Ureter (tissue), 1 donor: ENCODE data around the gene RAB5A.

- PRO-cap: no peak
Measured at GRCh38 chr3:16838592-16839017, 46.1 kb upstream of the PLCL2 start.

DNA sequence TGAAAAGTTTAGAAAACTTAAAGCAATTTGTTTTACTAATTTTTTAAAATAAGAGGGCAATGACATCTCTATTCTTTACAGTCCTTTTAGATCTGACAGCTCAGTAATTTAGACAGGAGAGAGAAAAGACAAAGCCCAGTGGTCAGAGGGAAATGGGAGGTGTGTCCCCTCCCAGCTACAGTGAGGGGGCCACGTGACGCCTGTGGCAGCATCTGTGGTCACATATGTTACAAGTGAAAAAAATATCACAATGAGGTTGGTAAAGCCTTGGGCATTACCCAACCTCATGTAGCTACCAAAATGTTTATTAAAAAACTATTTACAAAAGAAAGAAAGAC, 42.9 kb upstream of the PLCL2 start:
- PRO-cap: no peak

- PRO-cap: no peak
Measured at GRCh38 chr3:16881813-16882798, 2.6 kb upstream of the PLCL2 start.

GRCh38 chr3:16883405-16884002, 1.3 kb upstream of the PLCL2 start:
- PRO-cap: no peak

DNA sequence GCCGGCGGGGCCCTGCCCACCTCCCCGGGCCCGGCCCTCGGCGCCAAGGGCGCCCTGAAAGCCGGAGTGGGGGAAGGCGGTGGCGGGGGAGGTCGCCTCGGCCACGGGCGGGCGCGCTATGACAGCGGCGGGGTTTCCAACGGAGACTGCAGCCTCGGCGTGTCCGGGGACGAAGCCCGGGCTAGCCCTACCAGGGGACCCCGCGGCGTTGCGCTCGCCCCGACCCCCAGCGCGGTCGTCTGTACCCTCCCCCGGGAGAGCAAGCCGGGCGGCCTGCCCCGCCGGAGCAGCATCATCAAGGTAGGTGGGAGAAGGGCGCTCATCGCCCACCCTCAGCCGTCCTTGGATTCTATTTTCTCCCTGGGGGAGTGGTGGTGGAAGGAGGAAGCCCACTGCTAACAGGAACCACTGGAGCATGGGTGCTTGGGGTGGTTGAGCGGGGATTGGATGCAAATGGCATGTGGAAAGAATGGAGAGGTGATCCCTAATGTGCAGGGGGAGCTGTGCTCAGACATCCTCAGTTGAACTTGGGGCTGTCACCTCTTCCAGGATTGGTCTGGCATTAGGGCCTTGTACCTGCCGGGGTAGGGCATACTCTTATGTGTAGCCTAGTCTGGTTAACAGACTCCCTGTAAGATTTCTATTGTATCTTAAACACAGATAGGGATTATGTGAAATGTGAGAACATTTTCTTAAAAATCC, 463 bp downstream of the PLCL2 start:
- PRO-cap: no peak

GRCh38 chr3:16904920-16905553, 20.3 kb downstream of the PLCL2 start:
- PRO-cap: no peak

DNA sequence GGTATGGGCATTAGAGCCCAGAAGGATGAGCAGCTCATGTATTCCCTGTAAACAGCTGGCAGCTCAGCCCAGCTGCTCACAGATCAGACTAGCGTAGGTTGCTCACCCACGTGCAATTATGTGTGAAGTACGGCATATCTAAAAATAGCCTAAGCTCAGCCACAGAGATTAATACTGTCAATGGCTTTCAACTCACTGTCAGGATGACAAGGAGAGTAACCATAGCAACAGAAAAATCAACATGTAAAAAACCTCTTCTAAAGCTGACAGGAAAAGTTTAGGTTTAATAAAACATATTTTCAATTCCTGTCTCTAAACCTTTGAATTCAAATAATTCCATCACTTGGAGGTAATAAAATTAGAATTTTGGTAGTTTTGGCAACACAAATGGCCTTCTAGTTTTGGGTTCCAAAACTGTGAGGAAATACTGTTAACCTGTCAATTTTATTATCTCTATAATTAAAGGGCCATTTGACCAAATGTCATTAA, 295.2 kb downstream of the PLCL2 start:
- PRO-cap: no peak

- PRO-cap: no peak
Measured at GRCh38 chr3:17330103-17330715, 412.2 kb downstream of the TBC1D5 start.

DNA sequence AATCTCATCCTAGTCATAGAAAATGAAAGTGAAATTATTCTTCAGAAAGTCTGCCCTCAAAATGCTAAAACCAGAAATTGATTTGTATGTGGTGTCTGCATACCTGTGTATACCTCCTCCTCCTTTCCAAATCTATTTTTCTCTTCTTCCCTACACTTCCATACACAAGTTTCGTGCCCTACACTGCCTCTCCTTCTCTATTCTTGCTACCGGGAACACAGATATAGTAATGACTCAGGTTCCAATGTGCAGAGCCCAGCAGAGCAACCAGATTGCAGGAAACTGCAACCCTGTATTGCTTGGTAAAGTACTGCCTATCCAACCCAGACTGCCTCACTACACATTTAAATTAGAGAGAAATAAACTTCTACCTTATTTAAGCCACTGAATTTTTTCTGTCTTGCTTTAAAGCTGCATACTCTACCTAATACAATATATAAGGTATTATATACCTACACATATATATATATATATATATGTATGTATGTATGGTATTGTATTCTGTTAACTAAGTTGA, 7.5 kb upstream of the TBC1D5 start:
- PRO-cap: no peak

DNA sequence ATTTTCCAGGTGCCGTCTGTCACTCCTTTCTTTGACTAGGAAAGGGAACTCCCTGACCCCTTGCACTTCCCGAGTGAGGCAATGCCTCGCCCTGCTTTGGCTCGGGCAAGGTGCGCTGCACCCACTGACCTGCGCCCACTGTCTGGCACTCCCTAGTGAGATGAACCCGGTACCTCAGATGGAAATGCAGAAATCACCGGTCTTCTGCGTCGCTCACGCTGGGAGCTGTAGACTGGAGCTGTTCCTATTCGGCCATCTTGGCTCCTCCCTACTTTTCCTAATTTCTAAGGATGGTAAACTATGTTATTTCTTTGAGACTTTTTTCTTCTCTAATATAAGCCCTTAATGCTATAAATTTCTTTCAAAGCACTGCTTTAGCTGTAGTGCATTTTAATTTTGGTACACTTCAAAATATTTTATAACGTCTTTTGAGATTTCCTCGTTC, 94.1 kb downstream of the SATB1 start:
- PRO-cap: no peak

DNA sequence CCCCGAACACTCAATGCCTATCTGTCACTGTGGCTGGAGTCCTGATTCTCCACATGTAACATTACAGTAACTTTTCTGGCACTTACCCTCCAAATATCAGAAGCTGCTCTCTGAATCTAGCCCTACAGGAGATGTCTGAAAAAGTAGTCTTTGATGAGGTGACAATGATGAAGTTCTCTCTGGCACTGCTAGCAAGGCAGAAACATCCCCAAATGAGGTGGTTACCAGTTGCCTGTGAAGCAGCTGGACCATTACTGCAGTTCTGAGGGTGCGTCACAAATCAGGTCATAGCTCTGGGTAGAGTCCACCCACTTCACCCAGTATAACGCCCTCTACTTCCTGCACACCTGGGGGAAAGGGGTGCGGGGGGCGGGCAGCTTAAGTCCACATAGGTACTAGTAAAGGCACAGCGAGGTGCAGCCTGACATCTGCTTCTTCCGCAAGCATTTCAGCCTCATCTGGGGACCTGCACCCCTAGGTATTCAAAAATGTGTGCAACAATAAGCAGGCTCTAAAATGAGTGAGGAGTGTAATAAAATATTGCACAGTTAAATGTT, 13.4 kb upstream of the SATB1 start:
- PRO-cap: no peak

DNA sequence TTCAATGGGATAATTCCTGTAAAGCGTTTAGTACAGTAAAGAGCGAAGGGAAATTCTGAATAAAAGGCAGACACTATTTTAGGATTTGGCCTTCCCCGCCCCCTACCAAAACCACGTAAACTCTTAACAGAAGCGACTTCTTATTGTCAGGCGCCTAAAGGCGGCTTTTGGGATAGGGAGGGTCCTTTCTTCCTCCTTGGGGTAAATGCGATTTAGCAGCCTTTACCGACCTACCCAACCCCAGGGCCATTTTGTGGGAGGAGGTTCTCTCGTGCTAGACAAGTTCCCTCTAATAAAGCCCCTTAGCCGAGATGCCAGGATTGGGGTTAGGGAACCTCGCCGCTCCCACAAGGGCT, 505 bp upstream of the RAB5A start:
- PRO-cap: no peak

DNA sequence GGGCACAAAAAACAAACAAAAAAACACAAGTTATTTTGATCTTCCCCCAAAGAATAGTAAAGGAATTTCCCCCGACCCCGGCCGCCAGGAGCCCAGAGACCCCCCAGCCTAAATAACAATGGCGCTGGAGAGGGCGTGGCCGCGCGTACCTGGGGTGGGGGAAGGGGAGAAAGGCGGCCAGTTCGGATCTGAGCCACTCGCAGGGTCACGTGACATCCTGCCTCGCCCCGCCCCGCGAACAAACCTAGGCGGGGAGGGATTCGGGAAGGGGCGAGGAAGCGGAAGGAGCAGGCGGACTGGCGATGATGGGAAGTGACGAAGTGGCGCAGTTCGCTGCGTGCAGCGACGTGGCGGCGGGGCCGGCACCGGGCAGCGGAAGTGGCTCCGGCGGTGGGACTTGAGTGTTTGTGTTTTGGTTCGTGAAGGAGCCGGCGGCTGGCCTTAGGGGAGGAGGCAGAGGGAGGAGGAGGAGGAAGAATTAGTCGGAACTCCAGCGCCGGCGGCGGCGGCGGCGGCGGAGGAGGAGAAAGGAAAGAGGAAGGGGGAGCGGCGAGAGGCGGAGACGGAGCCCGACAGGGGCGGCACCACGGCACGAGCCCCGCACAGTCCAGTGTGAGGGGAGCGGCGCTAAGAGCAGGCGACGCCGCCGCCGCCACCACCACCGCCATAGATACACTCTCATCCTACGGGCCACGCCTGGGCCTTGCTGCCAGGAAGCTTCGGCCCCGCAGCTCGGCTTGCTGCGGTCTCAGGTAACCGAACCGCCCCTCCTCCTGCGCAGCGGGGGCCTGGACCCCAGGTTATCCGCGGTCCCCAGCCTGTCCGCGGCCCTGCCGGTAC, at the start of gene RAB5A:
RAB5A (plus strand) TSS at position 328 of the 840 bp plus-strand sequence.
- PRO-cap: bidirectional peak, plus-strand start at position 338 of the sequence, minus-strand start at position 240 of the sequence

DNA sequence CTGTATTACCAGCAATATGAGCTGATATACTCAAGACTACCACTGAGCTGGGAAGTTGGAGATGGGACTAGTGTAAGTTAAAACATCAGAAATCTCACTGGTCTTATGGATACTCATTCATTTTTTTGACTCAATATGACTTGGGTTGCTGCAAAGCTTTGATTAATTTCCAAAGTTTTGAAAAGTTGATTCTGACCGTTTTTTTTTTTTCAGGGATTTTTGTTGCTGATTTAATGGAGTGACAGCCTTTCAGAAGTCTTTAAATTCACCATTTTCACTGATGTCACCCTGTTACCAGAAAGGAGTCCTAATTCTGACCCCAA, 708.3 kb downstream of the ZNF385D start:
- PRO-cap: no peak

GRCh38 chr3:22372284-22373251, 621.6 kb upstream of the ZNF385D start:
- PRO-cap: no peak

DNA sequence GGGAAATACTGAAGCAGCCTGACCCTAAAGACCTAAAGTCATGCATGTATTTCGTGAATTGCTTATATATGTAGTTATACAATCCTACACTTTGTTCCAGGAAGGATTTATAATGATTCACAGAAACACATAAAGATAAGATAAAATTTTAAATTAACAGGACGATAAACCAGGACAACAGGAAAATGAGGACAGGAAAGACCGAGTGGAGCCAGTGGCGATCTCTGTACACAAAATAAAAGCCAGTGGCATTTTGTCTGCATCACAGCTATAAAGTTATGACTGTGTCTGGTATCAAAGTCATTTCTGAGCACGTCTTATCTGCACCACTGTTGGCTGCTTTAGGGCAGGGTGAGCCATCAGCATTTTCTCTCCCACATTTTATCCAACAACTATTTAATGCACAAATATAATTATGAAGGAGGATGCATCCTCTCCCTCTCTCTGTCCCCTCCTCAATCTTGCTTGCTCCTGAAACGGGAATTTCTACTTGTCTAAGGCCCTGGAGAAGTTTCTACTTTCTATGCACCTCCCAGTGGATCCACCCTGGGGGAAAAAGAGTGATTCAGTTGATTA, 159.5 kb upstream of the UBE2E1 start:
- PRO-cap: no peak

- PRO-cap: no peak
Measured at GRCh38 chr3:23981886-23982257, 36.8 kb downstream of the NR1D2 start.

DNA sequence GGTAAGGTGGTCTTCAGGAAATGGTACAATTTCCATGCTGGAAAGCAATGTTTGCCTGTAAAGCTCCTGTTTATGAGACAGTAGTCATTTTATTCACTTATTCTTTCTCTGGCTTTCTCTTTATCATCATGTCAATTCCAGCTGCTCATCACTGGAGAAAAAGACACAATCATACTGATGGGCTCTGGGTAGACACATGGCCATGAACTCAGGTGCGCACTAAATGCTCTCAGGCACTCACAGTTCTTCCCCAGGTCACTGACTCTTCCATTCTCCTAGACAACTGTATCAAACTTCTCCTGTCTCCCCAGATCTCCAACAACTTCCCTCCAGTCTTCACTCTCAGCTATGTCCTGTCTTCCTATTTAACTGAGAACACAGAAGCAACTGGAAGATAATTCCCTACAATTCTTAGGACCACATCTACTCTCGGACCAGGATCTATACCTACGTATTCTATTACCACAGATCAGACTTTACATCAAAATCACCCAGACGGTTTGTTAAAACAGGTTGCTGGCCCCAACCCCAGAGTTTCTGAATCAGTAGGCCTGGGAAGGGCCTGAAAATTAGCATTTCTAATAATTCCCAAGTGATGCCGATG, 234.1 kb downstream of the THRB start:
- PRO-cap: no peak

GRCh38 chr3:24311651-24312535, 182.8 kb downstream of the THRB start:
- PRO-cap: no peak

GRCh38 chr3:24314480-24315026, 180.1 kb downstream of the THRB start:
- PRO-cap: no peak